Subcutaneous adipose tissue (tissue), 3 donors: ENCODE measurements around the gene SLC7A5.

DNA sequence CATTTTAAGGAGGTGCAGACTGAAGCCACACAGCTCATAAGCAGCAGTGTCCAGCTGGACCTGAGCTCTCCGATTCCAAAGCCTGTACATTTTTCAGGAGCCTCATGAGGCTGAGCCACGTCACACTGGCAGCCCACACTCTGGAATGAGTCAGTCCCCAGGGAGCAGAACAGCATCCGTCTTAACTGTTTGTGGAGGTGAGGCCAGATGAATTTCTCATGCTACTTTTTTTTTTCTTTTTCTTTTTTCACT is 116.1 kb downstream of the C16orf95 start:
- PRO-cap = no peak
- RAMPAGE, long total RNA, 3 experiments = no peak in any of the 3 experiments

DNA sequence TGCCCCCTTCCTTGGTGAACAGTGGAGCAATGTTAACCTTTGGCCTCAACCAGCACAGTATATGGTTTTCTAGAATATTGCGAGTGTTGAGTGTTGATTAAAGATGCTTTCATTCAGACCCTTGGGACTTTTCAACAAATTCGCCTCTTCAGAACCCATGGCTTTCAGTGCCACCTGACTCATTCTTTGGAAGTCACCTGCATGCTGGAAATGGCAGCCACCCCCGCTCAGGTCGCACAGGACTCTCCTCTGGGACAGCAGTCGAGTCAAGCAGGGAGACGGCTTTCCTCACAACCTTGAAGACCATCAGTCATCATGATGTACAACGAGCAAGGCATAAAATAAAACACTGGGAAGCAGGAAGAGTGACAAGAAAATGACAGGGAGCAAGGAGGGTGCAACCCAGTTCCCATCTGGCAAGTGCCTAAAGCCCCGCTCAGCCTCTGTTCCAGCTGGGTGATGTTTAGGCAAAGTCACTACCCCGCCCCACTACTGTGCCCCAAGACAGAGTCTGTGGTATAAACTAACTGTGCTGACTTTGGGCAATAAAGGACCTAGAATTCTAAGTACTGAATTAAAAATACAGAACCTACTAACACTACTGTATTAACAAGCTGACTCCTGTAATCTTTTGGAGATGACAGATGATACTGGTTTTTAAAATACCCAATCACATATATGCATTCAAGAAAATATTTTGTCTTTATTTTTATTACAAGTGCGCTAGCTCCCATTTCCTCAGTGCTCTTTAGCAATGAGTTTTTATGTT is 14.7 kb downstream of the MAP1LC3B start:
- PRO-cap = no peak
- RAMPAGE, long total RNA, 3 experiments = no peak in any of the 3 experiments

- PRO-cap = no peak
- RAMPAGE, long total RNA, 3 experiments = no peak in any of the 3 experiments
Observed at GRCh38 chr16:87409713-87410414, 17.7 kb downstream of the MAP1LC3B start.

GRCh38 chr16:87415274-87415894 is 23.2 kb downstream of the MAP1LC3B start:
- PRO-cap = no peak
- RAMPAGE, long total RNA, 3 experiments = no peak in any of the 3 experiments

DNA sequence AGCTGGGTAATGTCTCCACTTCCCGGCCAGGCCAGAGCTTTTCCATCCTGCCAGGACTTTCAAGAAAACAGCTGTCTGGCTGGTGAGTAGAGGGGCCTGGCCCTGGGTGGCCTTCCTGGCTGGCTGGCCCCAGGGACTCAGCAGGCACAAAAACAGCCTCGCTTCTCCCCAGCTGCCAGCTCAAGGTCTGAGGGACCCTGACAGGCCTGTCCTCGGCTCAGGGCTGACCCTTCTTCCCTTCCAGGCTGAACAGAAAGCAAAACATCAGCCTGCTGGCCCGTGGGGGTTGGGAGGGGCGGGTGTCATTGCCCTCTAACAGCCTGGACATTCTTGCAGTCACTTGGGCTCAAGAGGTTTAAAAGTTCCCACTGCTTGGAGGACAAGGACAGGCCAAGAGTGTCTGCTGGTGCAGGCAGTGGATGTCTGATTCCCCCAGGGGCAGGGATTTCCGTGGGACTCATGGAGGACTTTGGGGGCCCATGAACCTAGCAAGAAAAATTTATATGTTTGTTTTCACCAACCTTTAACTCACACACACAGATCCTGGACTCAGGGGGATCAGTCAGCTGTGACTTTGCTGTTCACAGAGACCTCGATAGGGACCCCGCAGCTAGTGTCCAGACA is 45.1 kb upstream of the JPH3 start:
- PRO-cap = bidirectional peak, plus-strand start at position 358 of the sequence, minus-strand start at position 247 of the sequence
- RAMPAGE, long total RNA, 3 experiments = no peak in any of the 3 experiments

- PRO-cap = unidirectional peak, plus-strand start at chr16:87582081; bidirectional peak, plus-strand start at chr16:87582384, minus-strand start at chr16:87582355
- RAMPAGE, long total RNA, 3 experiments = no peak in any of the 3 experiments
Observed at GRCh38 chr16:87581588-87582616, 20.4 kb upstream of the JPH3 start.

DNA sequence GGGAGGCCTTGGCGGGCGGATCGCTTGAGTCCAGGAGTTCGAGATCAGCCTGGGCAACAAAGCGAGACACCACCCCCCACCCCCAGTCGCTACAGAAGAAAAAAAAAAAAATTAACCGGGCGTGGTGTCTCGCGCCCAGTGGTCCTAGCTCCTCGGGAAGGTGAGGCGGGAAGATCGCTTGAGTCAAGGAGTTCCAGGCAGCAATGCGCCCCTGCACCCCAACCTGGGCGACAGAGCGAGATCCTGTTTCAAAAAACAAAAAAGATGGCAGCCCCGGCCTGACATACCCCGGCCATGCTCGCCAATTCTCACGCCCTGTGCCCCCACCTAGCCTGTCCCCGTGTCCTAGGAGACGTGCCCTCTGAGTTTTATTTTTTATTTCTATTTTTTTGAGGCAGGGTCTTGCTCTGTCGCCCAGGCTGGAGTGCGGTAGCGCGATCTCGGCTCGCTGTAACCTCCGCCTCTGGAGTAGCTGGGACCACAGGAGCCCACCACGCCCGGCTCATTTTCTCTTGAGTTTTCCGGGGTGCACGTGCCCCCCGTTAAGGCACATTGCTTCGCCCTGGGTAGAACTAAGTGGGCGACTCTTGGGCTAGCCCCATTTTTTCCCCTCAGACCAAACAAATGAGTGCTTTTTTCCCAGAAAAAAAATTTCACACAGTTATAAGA is 530 bp upstream of the KLHDC4 start:
- PRO-cap = no peak
- RAMPAGE, long total RNA, 3 experiments = no peak in any of the 3 experiments

DNA sequence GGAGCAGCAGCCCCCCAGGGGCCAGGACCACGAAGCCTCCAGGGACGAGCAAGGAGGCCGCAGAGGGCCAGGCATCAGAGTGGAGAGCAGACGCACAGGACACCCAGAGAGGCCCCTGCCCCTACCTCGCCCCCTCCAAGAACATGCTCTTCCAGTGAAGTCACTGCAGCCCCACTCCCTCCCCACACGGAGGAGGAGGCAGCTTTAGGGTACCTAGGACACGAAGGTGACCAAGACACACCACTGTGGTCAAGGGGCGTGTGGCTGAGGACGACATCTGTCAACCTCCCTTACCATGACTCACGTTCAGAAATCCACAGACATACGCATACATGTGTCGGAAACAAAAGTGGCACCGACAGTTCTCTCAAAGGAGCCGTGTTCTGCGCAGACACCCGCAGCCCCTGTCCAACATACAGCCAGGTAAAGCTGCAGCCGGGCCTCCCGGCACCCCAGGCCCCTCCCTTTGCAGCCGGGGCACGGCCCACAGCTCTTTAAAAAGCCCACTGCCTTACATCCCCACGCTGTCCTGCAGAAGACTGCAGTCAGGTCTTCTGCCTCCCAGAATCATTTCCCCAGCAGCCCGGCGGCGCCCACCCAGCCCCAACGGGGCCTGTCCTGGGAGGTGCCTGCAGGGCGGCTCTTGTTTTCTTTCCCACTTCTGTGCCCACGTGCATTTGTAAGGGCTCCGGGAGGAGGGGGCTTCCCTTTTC is 40.4 kb upstream of the KLHDC4 start:
- PRO-cap = no peak
- RAMPAGE, long total RNA, 3 experiments = no peak in any of the 3 experiments

GRCh38 chr16:87835900-87836985 is 33.1 kb downstream of the SLC7A5 start:
- PRO-cap = no peak
- RAMPAGE, long total RNA, 3 experiments = no peak in any of the 3 experiments

DNA sequence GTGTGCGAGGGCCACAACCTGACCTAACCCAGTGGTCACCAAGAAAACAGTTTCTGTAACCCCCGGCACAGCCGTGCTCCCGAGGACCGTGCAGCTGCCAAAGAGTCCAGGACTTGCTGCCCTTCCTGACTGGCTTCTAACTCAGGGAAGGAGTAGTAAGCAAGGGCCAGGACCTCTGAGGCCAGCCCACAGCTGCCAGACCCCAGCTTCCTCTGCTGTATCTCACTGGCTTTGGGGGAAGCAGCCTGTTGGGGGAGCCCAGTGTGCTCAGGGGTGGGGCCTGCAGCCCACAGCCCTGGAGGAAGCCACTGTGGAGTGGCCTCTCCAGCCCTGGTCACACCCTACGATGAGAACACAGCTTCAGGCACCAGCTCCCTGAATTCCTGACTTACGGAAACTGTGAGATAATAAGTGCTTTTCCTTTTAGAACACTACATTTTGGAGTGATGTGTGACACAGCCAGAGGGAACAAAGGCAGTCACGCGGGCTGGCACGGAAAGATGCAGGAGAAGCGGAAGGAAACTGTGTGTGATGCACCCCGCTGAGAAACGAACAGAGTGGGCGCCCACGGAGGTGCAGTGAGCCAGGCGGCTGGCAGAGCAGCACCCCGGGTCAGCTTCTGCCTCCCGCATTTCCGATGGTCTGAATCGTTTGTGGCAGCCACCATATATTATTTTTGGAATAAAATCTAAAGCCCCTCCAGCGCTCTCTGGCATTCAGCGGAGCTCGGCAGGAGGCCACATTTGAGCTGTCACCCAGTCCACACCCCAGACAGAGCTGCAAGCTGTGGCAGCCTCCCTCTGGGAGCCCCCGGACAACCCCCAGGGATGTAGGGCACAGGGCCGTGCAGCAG is 32.1 kb downstream of the SLC7A5 start:
- PRO-cap = no peak
- RAMPAGE, long total RNA, 3 experiments = no peak in any of the 3 experiments

- PRO-cap = no peak
- RAMPAGE, long total RNA, 3 experiments = no peak in any of the 3 experiments
Observed at GRCh38 chr16:87838754-87839609, 30.3 kb downstream of the SLC7A5 start.

- PRO-cap = no peak
- RAMPAGE, long total RNA, 3 experiments = no peak in any of the 3 experiments
Observed at GRCh38 chr16:87843530-87844365, 25.6 kb downstream of the SLC7A5 start.

DNA sequence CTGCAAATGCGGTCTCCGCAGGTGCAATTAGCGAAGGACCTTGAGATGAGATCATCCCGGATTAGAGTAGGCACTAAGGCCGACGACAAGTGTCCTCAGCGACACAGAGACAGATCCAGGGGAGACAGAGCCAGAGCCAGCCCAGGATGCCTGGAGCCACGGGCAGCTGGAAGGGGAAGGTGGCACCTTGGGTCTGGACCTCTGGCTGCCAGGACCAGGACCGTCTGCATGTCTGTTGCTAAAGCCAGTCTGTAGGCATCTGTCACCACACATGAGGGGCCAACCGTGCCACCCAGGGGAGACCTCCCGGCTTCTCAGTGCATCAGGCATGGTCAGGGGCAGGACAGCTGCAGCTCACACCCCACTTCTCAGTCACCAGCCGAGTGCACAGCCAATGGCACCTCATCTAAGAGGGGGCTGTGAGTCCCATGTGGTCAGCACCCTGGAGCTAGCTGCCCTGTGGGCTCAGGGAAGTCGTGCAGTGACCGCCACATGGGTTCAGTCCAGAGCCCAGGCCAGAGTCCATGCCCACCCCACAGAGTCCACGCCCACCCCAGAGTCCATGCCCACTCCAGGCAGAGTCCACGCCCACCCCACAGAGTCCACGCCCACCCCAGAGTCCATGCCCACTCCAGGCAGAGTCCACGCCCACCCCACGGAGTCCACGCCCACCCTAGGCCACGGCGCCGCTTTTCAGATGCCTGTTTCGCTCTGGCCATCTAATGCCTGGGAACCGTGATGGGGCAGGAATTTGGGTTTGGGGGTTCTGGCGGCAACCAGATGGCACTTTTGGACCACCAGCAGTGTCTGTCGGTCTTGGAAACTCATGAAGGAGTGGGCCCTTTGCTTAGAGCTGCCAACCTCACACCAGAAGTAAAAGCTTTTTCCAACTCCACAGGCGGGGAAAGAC is 24.2 kb downstream of the SLC7A5 start:
- PRO-cap = no peak
- RAMPAGE, long total RNA, 3 experiments = no peak in any of the 3 experiments

GRCh38 chr16:87868678-87868915 is 710 bp downstream of the SLC7A5 start:
- PRO-cap = no peak
- RAMPAGE, long total RNA, 3 experiments = no peak in any of the 3 experiments

DNA sequence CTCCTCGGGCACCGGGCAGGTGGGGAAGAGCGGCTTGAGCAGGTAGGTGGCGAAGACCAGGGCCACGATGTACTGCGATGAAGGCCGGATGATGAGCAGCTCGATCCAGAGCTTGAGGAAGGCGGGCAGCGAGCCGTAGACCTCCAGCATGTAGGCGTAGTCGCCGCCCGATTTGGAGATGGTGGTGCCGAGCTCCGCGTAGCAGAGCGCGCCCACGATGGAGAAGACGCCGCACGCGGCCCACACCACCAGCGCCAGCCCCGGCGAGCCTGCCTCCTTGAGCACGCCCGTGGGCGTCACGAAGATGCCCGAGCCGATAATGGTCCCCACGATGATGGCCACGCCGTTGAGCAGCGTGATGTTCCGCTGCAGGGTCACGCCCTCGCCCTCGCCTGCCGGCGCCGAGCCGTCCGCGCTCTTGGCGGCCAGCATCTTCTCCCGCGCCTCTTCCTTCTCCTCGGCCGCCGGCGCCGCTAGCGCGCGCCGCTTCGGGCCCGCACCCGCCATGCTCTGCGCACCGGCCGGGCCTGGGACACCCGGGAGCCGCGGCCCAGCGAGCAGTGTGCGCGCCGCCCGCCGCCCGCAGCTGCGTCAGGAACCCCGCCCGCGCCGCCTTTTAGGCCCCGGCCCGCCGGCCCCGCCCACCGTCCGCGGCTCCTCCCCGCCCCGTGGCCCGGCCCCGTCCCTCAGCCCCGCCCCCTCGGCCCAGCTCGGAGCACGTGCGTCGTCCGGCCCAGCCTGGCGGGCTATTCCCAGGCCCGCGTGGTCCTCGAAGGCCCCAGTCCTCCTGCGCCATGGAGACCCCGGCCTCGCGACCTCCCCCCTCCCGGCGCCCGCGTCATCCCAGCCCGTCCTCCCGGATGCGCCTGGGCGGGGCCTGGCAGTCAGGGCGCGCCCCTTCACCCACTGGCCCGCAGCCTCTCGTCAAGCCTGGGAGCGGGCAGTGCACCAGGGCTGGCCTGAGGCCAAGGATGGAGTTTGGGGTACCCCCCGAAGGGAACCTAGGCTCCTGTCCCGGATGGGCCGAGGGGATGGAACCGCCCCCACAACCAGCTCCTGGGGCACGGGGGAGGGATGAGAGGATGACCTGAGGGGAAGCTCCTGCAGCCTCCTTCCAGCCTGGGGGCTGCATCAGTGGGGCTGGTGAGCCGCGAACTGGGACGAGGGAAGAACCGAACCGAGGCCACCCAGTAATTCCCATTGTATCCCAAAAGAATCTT is at the start of gene SLC7A5:
SLC7A5 (minus strand) TSS at position 592 of the 1,220 bp plus-strand sequence.
- PRO-cap = unidirectional peak, minus-strand start at position 590 of the sequence
- RAMPAGE, long total RNA, 3 experiments = no peak in any of the 3 experiments

- PRO-cap = no peak
- RAMPAGE, long total RNA, 3 experiments = no peak in any of the 3 experiments
Observed at GRCh38 chr16:88048069-88048715, 97.0 kb downstream of the BANP start.

- PRO-cap = no peak
- RAMPAGE, long total RNA, 3 experiments = no peak in any of the 3 experiments
Observed at GRCh38 chr16:88068981-88070355, 118.2 kb downstream of the BANP start.

GRCh38 chr16:88298188-88298660 is 84.5 kb upstream of the ZNF469 start:
- PRO-cap = unidirectional peak, plus-strand start at chr16:88298439
- RAMPAGE, long total RNA, 3 experiments = no peak in any of the 3 experiments

GRCh38 chr16:88383368-88384116 is 783 bp downstream of the ZNF469 start:
- PRO-cap = unidirectional peak, minus-strand start at chr16:88383871
- RAMPAGE, long total RNA, 3 experiments = no peak in any of the 3 experiments

DNA sequence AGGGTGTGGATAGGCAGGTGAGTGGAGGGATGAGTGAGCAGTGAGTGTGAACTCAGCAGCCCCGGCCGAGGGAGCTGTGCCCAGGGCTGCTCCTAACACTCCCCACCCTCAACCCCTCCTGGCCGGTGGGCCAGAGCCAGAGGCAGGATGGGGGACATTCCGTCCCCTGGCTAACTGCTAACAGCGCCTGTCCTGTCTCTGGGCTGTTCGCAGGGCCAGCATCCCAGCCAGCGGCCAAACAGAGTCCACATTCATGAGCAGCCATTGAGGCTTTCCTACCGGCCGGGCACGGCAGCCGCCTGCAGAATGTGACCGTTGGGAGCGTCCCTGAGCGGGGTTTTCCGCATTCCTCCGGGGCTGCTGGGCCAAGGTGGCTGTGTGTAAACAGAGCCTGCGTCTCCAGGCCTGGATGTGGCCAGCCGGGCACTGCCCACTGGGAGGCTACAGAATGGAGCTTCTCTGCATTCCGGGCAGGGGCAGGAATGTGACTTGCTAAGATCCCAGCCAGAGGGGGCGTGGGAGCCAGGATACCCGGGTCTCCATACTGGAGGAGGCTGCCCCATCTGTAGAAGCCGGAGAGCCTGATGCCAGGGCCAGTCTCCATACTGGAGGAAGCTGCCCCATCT is 5.5 kb downstream of the ZNF469 start:
- PRO-cap = no peak
- RAMPAGE, long total RNA, 3 experiments = no peak in any of the 3 experiments